ENCODE data around the gene EXO5.

- RAMPAGE, long total RNA, result no peak
- RRBS, result no CpG with 5 or more reads among the region's 5 CpGs
These were observed 22.2 kb downstream of the SMAP2 start for GRCh38 chr1:40395492-40396294.

GRCh38 chr1:40399803-40401017, 26.7 kb downstream of the SMAP2 start:
- RAMPAGE, long total RNA, result no peak
- RRBS, result no CpG with 5 or more reads among the region's 7 CpGs

DNA sequence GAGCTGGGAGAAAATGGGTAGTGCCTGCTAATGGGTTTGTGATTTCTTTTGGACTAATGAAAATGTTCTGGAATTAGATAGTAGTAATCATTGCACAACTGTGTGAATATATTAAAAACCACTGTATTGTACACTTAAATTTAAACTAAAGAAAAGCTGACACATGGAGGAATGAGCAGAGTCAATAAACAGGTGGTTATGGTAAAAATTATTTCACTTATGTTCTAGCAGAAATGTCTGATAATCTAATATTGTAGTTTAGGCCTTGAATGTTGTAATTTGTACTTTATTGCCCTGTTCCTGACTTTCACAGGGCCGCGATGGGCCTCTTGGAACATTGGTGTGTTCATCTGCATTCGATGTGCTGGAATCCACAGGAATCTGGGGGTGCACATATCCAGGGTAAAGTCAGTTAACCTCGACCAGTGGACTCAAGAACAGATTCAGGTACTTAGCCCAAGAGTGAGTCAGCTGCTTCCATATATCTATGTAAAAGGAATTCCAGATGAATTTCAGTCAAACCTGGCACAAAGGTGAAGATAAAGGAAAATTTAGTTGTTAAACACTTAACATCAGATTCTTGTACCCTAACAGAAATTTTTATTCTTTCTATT, 33.0 kb downstream of the SMAP2 start:
- RAMPAGE, long total RNA, result no peak
- RRBS, result no CpG with 5 or more reads among the region's 4 CpGs

DNA sequence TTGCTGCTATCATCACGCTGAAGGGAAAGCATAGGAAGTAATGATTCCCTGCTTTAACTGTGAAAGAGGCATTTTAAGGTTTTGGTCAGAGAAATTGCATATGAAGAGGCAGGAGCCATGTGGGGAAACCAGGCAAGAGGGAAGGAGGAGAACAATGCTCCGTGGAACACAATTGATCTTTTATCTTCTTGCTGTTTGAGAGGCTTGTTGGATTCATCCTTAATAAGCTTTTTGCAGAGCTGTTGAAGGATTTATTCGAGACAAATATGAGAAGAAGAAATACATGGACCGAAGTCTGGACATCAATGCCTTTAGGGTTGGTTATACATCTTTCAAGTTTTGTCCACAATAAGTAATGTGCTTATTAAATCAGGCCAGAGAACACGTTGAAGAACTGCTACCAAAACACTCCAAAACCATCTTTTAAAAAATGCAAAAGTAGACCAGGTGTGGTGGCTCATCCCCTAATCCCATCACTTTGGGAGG, 36.0 kb downstream of the SMAP2 start:
- RAMPAGE, long total RNA, result no peak
- RRBS, result no CpG with 5 or more reads among the region's 5 CpGs

GRCh38 chr1:40508352-40509537, at the start of gene EXO5:
EXO5 (plus strand) TSS chr1:40508767.
- RAMPAGE, long total RNA, result no peak
- RRBS, result 3% methylated on average over 38 of the region's 81 CpGs

GRCh38 chr1:40690593-40691008, 903 bp upstream of the NFYC start:
- RAMPAGE, long total RNA, result no peak
- RRBS, result no CpG with 5 or more reads among the region's 3 CpGs

DNA sequence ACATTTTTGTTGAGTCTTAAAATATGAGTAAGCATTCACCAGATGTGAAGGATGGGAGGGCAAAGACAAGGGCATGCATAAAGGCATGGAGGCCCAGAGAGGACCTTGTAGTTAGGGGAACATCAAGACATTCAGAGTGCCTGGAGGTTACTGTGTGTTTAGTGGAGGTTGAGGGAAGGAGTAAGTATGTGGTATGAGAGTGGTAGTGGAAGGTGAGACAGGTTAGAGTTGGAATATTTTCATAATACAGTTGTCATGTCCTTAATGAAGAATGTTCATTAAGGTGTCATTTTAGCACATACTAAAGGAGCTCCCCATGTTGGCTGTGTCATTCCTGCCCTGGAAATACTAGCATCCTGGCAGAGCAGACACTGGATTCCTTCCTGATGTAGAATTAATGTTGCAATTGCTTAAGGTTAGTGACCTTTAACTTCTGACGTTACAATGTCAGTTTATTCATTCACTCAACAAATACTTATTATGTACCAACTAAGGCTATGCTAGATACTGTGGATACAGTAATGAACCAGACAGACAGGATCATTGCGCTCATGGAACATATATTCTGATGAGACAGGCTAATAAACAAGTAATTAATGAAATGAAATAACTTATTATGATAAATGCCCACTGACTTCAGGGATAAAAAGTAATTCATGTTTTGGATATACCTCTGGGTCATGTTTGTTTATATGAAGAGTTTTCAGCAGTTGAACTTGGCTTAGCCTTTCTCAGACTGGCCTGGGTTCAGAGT, 43.6 kb upstream of the KCNQ4 start:
- RAMPAGE, long total RNA, result no peak
- RRBS, result no CpG with 5 or more reads among the region's 2 CpGs

DNA sequence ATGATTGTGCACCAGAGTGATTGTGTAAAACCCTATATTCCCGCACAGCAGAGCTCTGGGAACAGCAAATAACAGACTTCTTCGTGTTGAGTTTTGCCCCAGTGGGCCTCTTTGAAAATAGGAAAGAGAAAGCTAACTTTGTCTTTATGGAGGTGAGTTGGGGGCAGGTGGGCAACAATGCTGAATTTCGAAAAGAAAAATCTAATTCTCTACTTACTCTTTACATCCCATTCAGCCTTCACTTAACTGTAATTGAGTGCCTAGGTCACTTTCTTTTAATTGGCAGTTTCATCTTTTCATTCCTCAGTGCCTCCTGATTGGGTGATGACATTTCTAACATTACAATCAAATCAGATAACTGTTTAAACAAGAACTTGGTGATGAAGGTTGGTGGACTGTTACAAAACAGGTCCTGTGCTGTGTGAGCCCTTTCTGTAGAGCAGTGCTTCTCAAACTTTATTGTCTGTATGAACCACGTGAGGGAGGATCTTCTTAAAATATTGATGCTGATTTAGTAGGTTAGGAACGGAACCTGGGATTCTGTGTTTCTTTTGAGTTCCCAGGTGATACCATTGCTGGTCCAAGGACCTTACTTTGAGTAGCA, 40.2 kb upstream of the KCNQ4 start:
- RAMPAGE, long total RNA, result no peak
- RRBS, result no CpG with 5 or more reads among the region's 5 CpGs

DNA sequence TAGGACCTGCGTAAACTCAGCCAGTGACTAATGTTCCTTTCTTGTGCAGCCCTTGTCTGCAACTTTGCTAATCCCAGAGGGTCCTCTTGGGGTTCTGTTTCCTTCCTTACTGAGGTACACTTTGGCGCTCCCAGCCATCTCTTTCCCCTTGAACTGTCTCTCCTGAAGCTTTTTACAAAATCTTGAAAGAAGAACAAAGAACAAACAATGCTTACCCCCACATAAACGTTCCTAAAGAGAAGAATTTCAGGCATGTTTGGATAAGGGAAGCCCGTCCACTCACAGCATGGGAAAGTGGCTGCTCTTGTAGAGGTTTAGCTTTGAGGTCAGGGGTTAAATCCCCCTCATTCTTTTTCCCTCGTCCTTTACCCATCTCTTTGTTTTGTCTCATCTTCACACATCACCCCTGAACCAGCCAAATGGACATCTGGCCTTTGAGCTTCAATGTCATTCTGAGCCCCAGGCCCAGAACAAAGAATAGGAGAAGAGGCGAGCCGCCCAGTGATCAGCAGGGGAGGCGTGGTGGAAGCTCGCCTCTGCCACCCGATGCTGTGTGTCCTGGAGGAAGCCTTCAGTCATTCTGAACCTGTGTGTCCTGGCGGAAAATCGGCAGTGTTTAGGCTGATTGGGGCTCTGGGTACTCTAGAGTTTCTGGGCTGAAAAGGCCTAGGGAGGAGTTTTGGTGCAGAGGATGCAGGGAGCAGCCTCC, 37.2 kb downstream of the CITED4 start:
- RAMPAGE, long total RNA, result no peak
- RRBS, result no CpG with 5 or more reads among the region's 12 CpGs

- RAMPAGE, long total RNA, result no peak
- RRBS, result 1% methylated on average over 20 of the region's 63 CpGs
These were observed 579 bp downstream of the CITED4 start for GRCh38 chr1:40861589-40861978.

DNA sequence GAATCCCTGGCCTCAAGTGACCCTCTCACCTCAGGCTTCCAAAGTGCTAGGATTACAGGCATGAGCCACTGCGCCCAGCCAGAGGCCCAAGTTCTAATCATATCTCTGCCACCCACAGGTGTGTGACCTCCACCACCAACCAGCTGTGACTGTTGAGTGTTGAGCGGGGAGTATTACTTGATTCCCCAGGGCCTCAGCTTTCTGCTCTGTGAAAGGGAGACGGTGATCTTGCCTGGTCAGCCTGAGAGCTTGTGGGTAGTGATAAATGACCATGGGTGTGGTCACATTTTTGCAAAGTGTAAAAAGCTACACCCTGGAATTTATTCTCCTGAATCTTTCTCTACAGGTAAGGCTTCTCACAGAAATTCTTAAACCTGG, 1.9 kb upstream of the CITED4 start:
- RAMPAGE, long total RNA, result no peak
- RRBS, result no CpG with 5 or more reads among the region's 3 CpGs

- RAMPAGE, long total RNA, result no peak
- RRBS, result no CpG with 5 or more reads among the region's 3 CpGs
These were observed 37.3 kb upstream of the CITED4 start for GRCh38 chr1:40899282-40899988.

DNA sequence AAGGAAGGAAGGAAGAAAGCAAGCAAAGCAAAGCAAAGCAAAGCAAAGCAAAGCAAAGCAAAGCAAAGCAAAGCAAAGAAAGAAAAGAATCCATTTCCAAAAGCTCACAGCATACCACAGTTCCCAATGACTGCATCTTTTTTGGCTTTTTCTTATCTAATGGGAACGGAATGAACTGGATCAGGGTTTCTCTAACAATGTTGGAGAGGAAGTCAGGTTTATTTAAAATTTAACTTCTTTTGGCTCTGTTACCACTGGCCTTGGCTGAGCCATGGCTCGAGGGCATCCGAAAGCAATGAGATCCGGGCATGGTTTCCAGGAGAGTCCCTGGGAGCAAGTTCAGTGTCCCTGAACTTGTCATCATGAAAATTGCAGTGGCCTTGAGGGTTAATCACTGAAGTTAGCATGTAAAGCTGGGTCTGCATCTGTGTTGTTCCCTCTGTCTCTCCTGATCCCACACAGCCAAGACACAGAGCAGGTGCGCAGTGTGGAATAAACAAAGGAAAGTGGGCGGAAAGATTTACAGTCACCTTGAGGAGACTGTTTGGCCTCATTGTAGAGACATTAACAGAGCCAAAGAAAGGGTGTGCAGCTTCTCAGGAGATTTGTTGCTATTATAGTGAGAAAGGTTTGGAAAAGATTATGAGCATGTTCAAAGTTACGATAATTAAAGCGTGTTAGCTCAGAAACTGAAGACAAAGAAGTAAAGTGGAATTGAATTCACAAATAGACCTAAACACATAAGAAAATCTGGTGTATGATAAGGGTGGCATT, 34.4 kb upstream of the CTPS1 start:
- RAMPAGE, long total RNA, result no peak
- RRBS, result no CpG with 5 or more reads among the region's 8 CpGs

DNA sequence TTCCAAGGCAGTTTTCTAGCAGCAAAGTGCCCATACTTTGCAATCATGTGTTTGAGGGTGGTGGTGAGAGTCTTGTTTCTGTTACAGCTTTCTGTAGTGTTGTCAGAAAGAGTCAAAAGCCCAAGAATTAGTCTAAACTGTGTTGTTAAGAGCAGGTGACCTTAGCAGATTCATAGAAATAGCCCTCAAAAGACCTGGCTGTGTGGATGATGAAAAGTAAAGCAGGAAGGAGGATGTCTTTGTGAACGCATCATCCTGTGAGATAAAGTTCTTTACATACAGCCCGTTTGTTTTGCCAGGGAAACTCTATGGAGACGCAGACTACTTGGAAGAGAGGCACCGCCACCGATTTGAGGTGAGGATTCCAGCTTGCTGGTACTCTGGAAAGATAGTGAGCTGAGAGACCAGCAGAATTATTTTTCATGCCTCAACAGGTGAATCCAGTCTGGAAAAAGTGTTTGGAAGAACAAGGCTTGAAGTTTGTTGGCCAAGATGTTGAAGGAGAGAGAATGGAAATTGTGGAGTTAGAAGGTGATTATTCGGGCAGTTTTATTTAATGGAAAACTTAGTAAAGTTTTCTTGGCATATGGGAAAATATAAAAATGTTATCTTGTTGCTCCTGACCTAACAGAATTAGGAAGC, 13.0 kb downstream of the SLFNL1 start:
- RAMPAGE, long total RNA, result no peak
- RRBS, result no CpG with 5 or more reads among the region's 6 CpGs

GRCh38 chr1:41113154-41113584, 91.6 kb upstream of the SLFNL1 start:
- RAMPAGE, long total RNA, result no peak
- RRBS, result no CpG with 5 or more reads among the region's 7 CpGs

DNA sequence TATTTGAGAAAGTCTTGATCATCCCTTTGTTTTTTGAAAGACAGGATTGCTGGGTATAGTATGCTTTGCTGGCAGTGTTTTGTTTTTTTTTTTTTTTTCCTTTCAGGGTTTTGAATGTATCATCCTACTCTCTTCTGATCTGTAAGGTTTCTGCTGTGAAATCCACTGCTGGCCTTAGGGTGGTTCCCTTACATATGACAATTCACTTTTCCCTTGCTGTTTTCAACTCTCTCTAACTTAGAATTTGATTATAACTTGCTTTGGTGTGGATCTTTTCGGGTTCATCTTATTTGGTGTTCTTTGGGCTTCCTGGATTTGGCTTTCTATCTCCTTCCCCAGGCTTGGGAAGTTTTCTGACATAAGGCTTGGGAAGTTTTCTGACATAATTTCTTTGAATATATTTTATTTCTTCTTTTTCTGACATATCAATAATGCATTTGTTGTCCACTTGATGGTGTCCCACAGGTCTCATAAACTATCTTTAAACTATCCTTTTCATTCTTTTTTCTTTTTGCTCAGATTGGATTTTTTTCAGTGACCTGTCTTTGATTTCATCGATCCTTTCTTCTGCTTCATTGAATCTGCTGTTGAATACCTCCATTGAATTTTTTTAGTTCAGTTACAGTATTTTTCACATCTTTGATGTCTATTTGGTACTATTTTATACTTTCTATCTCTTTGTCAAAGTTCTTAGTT, 74.1 kb downstream of the SCMH1 start:
- RAMPAGE, long total RNA, result no peak
- RRBS, result no CpG with 5 or more reads among the region's 2 CpGs

- RAMPAGE, long total RNA, result no peak
- RRBS, result no CpG with 5 or more reads among the region's 32 CpGs
These were observed 101.2 kb downstream of the EDN2 start for GRCh38 chr1:41383237-41383632.

DNA sequence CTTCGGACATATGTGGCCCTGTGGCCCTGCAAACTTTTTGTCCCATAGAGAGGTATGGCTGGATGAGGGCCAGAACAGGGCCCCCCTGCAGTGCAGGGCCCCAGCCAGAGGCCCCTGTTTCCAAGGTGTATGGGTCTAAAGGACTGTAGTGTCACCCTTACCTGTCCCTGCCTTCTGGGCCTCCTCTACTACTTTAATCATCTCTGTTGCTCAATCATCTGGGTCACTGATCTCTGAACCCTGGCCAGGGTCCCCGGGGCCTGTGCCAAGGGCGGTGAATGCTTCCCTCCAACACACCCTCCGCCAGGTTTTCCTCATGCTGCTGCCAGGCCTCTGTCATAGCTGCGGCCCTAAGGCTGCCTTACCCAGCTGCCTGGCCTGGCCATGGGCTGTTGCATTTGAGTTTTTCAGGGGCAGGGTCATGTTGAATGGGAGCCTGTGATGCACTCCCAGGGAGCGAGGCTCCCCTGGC, 7.8 kb downstream of the EDN2 start:
- RAMPAGE, long total RNA, result no peak
- RRBS, result no CpG with 5 or more reads among the region's 6 CpGs

DNA sequence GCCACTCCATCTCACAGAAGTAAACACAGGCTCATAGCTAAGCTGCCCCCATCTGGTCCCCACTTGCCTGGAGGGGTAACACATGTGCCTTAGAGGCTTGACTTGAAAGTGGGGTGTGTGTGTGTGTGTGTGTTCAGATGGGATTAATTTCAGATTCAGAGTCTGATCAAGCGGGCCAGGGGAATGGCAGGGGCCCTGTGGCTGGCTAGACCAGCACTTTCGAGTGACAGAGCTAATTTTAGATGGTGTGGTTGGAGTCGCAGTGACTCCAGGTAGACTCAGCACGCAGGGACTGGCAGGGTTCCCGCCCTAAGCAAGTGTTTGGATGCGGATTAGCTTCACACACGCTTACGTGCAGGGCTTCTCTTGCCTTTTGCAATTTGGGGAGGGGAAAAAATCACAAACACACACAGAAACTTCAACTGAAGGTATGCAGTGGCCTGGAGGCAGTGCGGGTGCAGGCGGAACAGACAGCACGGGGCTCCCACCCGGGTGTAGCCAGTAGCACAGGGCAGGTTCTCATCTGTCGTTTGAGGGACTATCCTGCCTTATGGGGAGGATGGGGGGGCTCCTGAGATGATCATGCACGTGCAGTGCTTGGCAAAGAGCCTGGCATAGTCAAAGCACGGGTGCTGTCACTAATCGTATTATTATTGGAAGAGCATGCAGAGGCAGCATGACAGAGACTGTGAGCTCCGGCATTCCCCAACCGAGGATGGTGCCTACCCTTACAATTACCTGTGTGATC, 1.3 kb downstream of the EDN2 start:
- RAMPAGE, long total RNA, result no peak
- RRBS, result no CpG with 5 or more reads among the region's 18 CpGs

GRCh38 chr1:41738534-41739811, 179.7 kb downstream of the HIVEP3 start:
- RAMPAGE, long total RNA, result no peak
- RRBS, result 9% methylated on average over 3 of the region's 28 CpGs